Myometrial cell (primary cell): ENCODE results near the genes PPP1R18, MDC1 and SFTA2.

GRCh38 chr6:30554849-30555363, 1.4 kb downstream of the GNL1 start:
- RAMPAGE, long total RNA = no peak

DNA sequence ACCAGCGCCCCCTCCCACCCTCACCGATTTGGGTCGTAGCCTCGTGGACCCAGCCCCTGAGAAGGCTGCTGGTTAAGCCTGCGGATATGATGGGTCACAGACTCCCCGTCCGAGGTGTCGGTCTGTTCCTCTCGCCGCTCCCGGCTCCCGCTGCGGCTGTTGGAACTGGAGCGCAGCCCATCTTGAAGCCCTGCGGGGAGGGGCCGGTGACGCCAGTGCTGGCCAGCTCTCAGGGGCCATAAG, 837 bp downstream of the GNL1 start:
- RAMPAGE, long total RNA = no peak

DNA sequence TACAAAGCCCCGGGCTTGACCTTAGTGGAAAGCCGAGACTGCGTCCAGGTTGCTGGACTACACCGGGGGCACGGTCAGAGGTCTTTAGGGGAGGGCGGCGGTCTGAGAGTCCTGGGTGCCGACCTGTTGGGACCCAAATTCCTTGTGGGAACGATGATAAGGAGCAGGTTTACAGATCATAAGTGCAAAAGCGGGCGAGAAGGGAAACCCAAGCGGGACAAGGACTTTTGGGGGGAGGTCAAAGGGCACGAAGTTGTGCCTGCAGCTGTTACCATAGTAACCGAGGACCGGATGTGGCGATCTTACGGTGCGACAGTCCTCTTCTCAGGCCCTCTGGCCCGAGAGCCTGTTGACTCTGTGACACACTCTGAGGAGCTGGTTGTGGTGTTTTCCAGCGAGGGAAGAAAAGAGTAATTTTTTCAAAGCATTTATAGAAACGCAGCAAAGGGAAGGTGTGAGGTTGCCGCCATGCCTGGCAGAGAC, 373 bp upstream of the PRR3 start:
- RAMPAGE, long total RNA = no peak

- RAMPAGE, long total RNA = no peak
Measured at GRCh38 chr6:30613321-30613848, 3.7 kb downstream of the PPP1R10 start.

DNA sequence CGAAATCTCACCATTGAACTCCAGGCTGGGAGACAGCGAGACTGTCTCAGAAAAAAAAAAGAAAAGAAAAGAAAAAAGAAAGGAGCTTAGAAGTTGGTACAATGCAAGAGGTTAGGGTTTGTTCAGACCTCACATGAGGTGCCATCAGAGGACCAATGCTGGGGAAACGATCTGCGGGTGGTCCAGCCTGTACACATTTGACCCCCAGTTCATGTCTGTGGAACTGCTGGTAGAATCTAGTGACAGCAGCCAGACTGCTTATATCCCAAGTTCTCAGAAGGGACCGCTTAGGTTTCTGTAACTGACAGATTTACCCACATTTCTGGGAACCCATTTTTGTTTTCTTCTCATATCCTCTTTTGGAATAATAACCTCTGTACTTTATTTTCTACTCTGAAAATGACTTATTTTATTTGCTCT, 4.7 kb downstream of the PPP1R18 start:
- RAMPAGE, long total RNA = no peak

GRCh38 chr6:30682132-30683301, 3.9 kb downstream of the PPP1R18 start:
- RAMPAGE, long total RNA = no peak

GRCh38 chr6:30686323-30687094, at the start of gene PPP1R18:
Gene PPP1R18, minus strand, starts transcription at chr6:30686645.
- RAMPAGE, long total RNA = start-site peak on the minus strand at chr6:30686629-30686700, 265 and 31 reads in 2 replicates

GRCh38 chr6:30716959-30717906, at the start of gene MDC1:
Gene MDC1, minus strand, starts transcription at chr6:30717281.
- RAMPAGE, long total RNA = no peak

DNA sequence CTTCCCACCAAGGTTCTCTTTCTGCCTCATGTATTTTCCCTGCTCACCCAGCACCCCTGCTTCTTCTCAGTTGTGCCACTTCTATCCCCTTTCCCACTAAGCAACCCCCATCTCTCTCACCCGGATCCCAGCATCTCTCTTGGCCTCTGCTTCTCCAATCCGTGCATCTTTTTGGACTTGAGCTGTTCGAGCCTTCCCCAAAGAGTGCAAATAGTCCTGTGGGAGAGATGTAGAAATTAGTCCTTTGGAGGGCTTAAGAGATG, 2.2 kb downstream of the FLOT1 start:
- RAMPAGE, long total RNA = no peak

DNA sequence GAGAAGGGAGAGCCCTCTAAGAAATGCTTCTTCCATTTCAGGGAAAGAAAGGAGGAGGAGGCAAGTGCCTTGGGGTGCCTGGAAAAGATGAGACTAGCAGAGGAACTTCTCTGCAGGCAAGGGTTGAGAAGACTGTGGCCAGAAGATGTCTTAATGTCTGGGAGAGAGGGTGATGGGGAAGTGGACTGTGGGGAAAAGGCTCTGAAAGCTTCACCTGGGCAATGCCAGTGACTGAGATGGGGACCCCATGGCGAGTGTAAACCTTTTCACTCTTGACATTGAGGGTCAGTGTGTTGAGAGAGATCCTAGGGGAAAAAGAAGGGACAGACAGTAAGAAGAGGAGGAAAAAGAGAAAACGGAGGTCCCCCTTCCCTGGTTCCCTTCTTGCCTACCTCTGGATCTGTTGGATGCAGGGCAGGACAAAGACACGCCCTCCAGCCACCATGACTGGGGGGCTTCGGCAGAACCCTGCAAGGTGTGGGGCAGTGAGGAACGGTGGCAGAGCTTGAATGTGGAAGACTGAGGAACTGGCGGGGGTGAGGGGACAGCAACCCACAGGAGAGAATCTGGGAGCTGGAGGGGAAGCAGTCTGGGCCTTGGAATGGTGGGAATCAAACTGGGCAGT, 975 bp downstream of the FLOT1 start:
- RAMPAGE, long total RNA = no peak

DNA sequence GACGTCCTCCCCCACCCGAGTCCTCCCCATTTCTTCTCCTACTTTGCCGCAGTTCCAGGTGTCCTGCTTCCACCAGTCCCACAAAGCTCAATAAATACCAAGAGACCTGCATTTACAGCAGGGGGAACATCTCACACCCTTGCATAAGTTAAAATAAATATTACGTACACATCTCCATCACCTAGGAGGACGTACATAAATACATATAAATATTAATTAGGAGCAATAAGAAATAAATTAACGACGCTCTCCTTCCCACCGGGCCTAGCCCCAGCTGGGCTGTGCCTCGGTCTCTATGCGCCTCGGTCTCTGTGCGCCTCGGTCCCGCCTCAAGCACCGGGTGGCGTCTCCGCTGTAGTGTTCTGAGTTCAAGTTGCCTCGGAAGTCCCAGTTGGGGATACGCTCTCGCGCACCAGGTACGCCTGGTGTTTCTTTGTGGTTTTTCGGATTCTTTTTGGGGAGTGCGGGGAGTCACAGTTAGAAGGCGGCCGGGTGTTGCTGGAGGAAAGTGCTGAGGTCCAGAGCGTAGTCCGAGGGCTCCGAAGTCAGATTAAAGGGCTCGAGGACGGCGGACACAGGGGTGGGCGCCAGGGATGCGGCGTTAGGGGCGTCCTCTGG, 779 bp downstream of the IER3 start:
- RAMPAGE, long total RNA = no peak

DNA sequence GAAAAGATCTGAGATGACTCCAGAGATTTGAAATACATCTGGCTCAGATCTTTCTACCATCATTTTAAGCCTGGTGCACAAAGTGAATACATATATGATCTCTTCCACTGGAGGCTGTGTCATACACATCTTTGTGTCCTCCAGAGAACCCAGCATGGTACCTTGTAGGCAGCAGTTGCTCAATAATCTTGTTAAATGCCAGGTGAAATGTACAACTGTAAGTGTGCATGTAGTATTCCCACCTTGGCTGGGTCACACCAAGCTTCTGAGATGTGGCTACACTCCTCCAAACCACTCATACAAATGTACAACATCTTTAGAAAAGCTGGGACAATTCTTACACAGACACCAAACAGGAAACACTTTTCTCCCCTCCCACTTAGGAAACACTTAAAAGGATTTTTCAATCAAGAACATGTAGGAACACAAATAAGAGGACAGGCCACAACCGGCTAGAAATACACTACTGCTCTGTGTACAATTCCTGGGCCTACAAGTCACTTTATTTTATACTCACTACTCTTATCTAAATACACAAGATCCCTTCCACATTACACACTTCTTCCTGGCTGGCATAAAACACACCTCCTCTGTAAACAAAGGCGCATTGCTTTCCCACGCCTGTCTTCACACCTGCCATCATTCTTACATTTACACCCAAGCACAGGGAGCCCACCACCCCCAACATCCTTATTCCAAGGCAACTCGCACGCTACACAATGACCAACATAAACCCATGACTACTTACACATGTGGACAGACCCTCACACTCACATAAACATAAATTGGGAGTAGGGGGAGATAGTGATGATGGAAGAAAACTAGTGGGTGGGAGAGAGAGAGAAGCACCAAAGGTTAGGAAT, 3.8 kb upstream of the IER3 start:
- RAMPAGE, long total RNA = no peak

GRCh38 chr6:30752094-30753176, 8.1 kb upstream of the IER3 start:
- RAMPAGE, long total RNA = no peak

- RAMPAGE, long total RNA = no peak
Measured at GRCh38 chr6:30812998-30814033, 69.0 kb upstream of the IER3 start.

DNA sequence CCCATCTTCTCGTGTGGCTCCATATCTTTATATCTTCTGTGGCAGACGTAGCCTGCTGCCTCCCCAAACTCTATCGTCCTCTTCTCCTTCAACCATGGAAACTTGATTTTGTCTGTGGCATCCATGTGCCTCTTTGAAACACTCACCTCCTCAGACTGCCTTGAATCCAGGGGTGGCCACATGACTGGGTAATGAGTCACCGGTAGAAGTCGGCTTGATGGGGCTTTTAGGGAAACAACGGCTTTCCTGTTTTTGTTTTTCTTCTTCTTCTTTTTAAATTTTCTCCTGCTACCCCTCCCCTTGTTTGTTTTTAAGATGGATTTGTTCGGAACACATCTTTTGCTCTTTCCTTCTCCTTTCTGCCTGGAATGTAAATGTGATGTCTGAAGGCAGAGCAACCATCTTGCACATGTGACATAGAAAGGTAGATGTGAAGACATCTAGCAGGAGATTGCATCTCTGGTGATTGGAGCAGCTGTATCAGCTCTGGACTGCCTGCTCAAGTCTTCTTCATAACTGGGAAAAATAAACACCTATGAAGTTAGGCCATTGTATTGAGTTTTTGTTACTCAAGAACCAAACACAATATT, 70.0 kb upstream of the DDR1 start:
- RAMPAGE, long total RNA = no peak

DNA sequence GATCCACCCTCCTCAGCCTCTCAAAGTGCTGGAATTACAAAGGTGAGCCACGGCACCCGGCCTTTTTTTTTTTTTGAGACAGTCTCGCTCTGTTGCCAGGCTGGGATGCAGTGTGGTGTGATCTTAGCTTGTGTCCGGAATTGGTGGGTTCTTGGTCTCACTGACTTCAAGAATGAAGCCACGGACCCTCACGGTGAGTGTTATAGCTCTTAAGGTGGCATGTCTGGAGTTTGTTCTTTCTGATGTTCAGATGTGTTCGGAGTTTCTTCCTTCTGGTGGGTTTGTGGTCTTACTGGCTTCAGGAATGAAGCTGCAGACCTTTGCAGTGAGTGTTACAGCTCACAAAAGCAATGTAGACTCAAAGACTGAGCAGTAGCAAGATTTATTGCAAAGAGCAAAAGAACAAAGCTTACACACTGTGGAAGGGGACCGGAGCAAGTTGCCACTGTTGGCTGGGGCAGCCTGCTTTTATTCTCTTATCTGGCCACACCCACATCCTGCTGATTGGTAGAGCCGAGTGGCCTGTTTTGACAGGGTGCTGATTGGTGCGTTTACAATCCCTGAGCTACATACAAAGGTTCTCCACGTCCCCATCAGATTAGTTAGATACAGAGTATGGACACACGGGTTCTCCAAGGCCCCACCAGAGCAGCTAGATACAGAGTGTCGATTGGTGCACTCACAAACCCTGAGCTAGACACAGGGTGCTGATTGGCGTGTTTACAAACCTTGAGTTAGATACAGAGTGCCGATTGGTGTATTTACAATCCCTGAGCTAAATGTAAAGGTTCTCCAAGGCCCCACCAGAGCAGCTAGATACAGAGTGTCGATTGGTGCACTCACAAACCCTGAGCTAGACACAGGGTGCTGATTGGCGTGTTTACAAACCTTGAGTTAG, 69.0 kb upstream of the DDR1 start:
- RAMPAGE, long total RNA = no peak

DNA sequence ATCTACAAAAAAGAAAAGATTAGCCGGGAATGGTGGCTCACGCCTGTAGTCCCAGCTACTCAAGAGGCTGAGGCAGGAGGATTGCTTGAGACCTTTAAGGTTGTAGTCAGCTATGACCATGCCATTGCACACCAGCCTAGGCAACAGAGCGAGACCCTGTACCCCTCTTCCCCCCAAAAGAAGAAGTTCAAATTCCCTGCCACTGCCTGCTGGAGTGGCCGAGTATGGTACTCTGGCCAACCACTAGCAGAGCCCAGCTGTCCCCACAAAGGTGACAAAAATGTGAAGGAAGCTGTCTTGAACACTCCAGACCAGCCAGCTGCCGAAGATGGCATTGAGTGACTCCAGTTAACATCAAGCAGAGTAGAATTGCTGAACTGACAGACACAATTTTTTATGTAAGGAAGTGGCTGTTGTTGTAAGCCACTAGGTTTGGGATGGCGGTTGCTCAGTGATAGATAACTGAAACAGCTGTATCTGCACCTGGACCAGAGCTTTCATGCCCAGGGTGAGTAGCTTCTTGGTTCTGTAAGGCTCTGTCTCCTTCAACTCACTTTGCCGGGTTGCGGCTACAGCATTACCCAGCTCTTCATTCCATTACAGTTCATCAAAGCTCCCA, 49.8 kb upstream of the DDR1 start:
- RAMPAGE, long total RNA = no peak

- RAMPAGE, long total RNA = no peak
Measured at GRCh38 chr6:30847627-30848705, 36.4 kb upstream of the DDR1 start.

DNA sequence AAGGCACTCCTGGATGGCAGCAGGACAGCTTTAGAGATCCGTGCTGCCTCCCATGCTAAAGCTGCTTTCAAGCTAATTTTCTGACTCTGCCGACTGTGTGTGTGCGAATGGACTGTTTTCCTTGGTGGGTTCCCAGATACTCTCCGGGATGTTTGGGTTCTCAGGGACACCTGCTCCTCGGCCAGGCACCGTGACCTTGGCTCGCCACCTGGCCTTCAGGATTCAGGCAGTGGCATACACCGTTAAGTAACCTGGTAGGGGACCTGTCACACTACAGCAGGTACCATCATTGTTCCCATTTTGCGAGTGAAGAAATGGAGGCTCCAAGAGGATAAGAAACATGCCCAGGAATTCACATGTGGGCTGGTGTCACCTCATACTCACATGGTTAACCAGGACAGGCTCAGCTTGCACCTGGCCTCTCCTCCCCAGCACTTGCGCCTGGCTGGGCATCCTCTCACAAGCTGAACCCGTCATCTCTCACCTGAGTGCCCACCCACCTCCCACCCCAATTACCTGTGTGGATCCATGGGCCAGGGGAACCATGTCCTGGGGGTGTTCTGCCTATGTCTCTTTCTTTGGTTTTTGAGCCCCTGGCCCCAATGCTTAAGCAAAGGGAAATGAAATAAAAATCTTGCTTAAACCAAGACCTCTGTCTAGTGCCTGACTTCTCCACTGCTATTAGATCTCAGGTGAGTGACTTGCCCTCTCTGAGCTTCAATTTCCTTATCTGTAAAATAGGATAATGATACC, 1.5 kb downstream of the SFTA2 start:
- RAMPAGE, long total RNA = no peak

- RAMPAGE, long total RNA = no peak
Measured at GRCh38 chr6:30931662-30932970, at the start of gene SFTA2. Gene SFTA2, minus strand, starts transcription at chr6:30932170.